Ascending aorta (tissue), 1 donor: ENCODE results near the gene F10.

- PRO-cap = no peak
Measured at GRCh38 chr13:112526464-112527333, 61.3 kb downstream of the TUBGCP3 start.

DNA sequence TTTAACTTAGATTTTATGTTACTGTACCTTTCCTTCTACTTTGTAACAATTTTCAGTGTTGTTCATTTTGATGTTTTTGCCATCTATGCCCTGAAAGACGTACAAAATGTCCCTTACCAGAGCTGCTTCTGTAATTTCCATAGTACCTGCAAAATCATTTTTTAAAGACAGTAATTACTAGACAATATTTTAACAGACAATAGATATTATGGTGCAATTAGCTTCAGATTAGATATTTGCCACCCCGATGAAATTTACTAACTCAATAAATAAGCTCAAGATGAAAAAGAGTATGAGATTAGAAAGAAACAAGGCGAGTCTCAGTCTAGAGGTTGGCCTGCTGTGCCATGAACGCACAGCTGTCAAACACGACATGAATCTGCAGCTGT lies 33.1 kb downstream of the TUBGCP3 start:
- PRO-cap = no peak

DNA sequence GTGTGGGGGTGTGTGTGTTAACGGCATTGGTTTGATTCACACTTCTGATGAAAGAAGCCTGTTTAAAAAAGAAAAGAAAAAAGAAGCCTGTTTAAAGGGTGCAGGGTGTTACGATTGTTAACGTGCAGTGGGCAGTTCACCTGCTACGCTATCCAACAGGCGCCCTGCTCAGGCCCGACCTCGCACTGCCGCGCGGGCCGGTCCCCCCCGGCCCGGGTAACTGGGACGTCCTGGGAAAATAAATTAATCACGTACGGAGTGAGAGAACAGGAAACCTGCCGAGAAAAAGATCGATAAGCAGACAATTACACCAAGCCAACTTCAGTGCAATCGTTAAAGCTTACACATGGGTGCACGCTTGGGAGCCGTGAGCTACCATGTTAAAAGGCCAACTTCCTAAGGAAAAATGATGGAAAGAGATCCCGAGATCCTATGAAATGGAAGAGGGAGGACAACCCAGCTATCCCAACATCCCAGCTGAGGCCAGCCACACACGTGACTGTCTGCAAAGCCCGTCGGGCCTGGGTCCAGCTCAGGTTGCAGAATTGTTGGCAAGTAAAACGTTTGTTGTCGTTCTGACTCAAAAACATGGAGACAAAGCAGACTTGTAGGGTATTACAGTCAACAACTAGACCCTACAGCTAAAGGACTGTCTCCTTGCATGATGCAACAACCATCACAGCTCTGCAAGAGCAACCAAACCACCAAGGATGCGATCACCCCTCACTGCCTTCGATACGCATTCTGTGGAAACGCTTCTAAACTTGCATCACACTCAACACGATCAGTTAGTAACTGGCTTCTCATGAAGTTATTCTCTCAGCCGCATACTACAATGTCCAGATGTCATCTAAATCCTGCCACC lies 683 bp upstream of the TUBGCP3 start:
- PRO-cap = no peak

GRCh38 chr13:112691294-112691782 lies 1.5 kb downstream of the ATP11A start:
- PRO-cap = no peak

GRCh38 chr13:112734030-112734805 lies 44.4 kb downstream of the ATP11A start:
- PRO-cap = no peak

GRCh38 chr13:112735491-112735910 lies 45.7 kb downstream of the ATP11A start:
- PRO-cap = no peak

DNA sequence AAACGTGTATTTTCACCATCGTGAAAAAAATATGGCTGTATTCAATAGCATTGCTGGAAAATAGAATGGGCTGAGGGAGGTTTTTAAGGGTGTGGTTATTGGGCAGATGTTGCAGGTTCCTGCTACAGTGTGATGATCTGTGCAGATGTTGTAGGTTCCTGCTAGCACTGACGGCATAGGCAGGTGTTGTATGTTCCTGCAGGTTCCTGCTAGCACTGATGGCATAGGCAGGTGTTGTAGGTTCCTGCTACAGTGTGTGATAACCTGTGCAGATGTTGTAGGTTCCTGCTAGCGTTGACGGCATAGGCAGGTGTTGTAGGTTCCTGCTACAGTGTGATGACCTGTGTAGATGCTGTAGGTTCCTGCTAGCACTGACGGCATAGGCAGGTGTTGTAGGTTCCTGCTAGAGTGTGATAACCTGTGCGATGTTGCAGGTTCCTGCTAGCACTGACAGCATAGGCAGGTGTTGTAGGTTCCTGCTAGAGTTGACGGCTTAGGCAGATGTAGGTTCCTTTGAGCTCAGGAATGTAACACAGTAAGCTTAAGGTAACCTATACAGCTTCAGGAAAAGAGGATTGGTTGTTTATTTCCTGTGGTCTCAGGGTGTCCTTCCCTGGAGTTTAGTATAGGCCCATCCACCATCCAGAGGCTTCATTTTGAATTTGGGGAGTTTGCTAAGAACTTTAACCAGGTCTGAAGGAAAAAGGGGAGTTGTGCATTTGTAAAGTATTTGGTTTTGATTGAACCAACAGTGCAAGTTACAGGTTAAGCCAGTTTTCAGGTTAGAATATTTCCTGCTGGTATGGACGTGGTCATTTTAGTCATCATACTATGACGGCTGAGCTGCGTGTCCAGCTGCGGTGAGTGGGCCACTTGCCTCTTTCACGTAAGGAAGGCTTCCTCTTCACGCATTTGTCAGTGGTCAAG lies 53.6 kb downstream of the ATP11A start:
- PRO-cap = no peak

GRCh38 chr13:112942662-112943061 lies 26.4 kb upstream of the MCF2L start:
- PRO-cap = no peak

DNA sequence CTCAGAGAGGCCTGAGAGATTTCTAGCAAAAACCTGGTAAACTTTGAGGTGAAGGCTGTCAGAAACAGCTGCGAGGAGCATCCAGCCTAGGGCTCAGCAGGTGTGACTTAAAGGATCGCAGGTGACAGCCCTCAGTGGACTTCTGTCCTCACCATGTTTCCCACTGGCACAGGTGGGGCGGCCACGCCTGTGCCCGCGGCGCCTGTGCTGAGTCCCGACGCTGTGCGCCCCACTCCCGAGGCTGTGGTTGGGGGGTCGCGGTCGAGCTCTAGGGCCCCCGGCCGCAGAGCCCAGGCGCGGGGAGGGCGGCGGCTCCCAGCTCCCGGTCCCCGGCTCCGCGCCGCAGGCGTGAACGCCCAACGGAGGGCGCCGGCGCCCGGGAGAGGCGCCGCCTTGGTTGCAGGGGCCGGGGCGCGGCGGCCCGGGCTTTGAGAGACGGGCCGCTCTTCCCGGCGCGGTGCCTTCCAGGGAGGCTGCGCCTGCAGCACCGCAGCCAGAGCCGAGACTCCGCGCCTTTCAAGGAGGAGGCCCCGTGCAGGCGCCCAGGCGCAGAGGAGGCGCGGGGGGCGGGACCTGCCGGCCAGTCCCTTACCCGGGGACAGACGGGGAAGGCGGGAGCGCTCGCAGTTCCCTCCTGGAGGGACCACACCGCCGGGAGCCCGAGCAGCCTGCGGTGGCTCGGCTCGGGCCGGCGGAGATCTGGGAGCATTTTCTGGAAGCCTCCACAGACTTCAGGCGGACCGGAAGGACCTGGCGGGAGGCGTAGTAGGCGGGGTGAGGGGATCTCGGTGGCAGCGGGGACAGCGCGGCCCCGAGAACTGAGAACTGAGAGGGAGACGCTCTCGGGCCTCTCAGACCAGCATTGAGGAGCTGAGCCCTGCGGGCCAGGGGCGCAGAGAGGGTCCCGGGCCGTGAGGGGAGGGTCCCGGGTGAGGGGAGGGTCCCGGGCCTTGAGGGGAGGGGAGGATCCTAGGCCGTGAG lies 25.7 kb upstream of the MCF2L start:
- PRO-cap = bidirectional peak, plus-strand start at position 821 of the sequence, minus-strand start at position 701 of the sequence

GRCh38 chr13:112984934-112985601 lies 16.1 kb downstream of the MCF2L start:
- PRO-cap = no peak

GRCh38 chr13:113122109-113122989 lies at the start of gene F10:
Gene F10, plus strand, starts transcription at chr13:113122799.
- PRO-cap = unidirectional peak, minus-strand start at chr13:113122660

DNA sequence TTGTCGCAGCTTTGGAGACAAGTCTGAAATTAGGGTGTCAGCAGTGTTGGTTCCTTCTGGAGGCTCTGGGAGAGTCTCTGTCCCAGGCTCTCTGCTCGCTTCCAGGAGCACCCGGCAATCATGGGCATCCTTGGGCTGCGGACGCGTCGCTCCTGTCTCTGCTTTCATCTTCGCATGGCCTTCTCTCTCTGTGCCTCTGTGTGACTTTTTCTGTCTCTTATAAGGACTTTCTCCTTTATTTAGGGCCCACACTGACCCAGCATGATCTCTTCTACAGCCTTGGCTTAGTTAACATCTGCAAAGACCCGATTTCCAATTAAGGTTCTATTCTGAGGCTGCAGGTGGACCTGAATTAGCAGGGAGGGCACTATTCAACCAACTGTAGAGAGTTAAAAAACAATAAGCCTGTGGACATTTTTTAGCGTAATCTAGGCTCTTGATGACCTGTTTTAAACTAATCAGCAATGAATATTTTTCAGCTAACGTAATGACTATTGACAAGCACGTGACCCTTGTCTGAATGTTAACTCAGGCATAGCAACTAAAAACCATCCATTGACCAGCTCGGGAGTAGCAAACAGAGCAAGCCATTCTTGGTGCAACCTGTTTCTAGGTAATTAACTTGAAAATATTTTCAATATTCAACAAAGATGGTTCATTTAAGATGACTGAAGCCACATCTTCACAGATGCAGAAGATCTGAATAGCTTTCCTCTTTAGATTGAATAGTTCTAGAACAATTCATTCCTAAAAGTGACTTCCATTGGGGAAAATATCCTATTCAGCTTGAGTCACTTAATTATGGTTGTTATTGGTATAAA lies 15.2 kb downstream of the F10 start:
- PRO-cap = no peak

GRCh38 chr13:113159385-113160200 lies 1.1 kb downstream of the PROZ start:
- PRO-cap = no peak

DNA sequence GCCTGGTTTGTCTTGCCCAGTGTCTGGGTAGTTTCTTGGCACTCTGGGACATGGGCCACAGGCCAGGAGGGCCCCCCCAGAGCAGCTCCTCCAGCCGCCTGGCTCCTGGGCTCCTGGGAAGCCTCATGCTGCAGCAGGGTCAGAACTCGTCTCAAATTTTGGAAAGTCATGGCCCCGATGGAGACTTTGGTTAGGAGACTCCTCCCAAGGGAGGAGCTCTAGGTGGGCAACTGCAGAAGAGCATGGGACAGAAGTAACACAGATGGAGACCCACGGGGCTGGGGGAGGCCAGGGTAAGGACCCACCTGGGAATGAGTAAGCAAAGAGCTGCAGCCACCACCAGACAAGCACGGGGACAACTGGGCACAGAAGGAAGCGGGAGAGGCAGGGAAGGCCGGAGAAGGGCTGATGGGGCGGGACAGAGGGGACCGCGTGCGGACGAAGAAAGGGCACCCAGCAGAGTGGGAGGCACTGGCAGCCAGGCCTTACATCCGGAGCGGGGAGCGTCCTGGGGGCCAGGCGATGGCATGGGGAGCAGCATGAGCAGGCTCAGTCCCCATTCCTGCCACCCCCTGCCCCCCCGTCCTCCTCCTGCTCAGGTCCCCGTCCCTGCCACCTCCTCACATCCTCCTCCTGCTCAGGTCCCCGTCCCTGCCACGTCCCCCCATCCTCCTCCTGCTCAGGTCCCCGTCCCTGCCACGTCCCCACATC lies 2.9 kb downstream of the PROZ start:
- PRO-cap = no peak

DNA sequence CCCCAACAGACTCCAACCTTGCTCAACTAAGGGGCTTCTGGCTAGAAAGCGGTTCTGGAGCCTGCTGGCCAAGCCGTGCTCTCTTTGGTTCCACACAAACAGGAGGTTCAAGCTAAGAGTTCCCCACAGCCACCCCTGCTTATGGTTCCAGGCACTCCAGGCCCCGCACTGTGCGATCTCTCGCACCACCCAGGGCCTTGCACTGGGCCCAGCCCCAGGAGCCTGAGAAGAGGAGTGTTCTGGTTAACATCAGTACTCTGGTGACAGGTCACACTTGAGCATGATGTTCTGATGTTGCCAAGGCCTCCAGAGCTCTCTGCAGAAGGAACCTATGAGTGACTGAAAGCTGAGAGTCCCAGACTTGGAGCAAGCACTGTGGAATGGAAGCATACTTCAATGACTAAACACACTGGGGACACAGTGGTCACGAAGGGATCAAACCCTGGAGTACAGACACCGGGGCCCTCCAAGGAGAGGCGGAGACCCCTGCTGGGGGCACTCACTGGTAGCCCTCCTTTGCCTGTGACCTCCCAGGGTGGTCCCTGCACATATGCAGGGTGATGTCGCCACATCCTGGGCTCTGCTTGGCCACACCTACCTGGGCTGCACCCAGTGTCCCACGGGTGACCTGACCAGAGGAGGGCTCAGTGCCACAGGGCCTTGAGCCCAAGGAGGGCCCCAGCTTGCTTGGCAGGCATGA lies 4.3 kb downstream of the PCID2 start:
- PRO-cap = no peak

DNA sequence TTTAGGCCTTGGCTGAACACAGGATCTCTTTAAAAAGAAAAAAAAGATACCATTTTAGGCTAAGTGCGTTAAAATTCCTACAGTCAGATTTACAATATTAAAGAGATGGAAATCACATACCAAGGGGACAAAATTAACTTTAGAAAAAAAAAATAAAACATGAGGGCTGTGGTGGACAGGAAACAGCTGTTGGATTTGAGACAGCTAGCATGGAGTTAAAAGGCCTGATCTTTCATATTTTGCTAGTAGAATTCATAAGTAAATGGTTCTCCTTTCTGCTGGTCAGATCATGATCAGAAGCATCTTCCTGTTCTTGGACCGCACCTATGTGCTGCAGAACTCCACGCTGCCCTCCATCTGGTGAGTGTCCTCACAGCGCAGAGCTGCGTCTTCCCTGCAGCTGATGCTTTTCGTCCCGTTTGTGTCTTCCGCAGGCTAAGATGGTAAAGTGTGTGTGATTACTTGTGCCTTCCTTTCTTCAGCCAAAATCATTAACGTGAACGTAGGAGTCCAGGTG lies 19.8 kb downstream of the CUL4A start:
- PRO-cap = no peak

DNA sequence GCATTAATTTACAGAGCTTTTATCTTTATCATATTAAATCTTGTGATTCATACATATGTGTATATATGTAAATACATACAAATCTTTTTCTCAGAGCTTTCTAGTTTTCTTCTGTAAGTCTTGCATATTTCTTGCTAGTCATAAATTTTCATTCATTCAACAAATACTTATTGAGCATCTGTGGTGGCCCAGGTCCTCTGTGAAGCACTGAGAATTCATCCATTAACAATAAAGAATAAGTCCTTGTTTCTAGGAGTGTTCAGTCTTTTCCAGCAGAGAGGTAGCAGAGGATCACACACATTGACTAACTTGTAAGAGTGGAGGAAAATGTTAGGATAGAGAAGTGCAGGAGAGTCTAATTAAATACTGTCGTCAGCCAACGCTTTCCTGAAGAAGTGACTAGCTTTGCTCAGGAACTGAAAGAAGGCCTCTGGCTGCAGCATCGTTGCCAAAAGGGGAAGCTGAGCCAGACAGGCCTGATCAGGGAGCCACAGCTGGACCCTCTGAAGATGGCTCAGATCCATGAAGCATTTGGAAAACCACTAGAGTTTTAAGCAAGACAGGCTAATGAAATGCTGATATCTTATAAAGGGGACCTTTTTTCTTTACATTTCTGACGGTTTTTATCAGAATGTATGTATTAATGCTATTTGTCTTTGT lies 38.5 kb upstream of the LAMP1 start:
- PRO-cap = no peak

- PRO-cap = no peak
Measured at GRCh38 chr13:113379938-113380316, 16.0 kb upstream of the GRTP1 start.

- PRO-cap = bidirectional peak, plus-strand start at chr13:113414203, minus-strand start at chr13:113414126
Measured at GRCh38 chr13:113413357-113414602, 39.5 kb downstream of the ADPRHL1 start.

DNA sequence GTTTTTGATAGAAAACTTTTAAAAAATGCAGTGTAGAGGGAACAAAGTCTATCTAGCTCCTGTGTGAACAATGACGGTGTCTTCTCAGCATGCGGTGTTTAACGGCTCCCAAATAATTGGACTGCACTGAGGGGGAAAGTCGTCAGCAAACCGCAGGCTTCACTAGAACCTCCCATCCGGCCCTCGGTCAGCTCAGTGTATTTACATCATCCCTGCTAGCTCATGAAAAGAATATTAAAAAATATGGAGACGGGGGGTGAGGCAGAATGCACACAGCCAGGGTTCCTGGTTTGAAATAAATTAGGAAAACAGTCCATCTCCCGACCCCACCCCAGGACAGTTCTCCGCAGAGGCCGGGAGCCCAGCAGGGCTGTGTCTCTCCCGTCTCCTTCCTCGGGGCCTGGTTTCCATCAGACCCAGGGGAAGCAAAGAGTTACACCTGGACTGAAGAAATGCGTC lies 757 bp upstream of the ADPRHL1 start:
- PRO-cap = no peak